HCT116 (cell line): ENCODE results near the gene CSHL1.

DNA sequence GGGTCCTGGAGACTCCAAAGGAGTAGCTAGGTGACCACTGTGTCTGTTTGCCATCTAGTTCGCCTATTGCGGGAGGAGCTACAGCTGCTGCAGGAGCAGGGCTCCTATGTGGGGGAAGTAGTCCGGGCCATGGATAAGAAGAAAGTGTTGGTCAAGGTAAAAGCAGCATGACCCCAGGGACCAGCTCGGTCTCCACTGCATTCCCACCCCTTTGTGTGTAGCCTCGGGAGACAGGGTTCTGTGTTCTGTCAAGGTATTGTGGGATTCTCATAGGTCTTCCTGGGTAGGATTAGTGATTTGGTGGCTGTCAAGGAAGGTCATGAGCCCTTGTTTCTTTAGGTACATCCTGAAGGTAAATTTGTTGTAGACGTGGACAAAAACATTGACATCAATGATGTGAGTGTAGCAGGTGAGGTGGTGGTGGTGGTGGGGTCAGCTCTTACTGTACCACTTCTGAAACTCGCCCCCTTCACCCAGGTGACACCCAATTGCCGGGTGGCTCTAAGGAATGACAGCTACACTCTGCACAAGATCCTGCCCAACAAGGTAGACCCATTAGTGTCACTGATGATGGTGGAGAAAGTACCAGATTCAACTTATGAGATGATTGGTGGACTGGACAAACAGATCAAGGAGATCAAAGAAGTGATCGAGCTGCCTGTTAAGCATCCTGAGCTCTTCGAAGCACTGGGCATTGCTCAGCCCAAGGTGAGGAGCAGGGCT lies 2.5 kb upstream of the FTSJ3 start:
- RRBS, result no CpG with 5 or more reads among the region's 10 CpGs

- RRBS, result no CpG with 5 or more reads among the region's 13 CpGs
Observed at GRCh38 chr17:63911069-63911513, at the start of gene CSHL1. Gene CSHL1 (minus strand): TSS chr17:63911258.

DNA sequence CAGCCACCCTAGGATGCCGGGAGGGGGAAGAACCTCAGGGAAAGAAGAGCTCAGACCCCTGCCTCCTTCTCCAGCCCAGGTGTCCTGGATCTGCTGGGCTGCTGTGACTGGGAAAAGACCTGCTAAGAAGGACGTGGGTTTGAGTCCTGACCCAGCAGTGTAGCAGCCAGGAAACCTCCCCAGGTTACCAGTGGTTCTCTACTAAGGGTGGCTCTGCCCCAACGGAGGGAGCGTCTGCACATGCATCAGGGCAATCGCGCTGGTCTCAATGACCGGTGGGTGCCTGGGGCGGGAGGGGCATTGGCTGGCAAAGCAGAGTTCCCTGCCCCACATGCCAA lies 2.6 kb upstream of the CD79B start:
- RRBS, result no CpG with 5 or more reads among the region's 8 CpGs

GRCh38 chr17:64007972-64008443 lies 9.9 kb downstream of the PRR29 start:
- RRBS, result no CpG with 5 or more reads among the region's 3 CpGs

DNA sequence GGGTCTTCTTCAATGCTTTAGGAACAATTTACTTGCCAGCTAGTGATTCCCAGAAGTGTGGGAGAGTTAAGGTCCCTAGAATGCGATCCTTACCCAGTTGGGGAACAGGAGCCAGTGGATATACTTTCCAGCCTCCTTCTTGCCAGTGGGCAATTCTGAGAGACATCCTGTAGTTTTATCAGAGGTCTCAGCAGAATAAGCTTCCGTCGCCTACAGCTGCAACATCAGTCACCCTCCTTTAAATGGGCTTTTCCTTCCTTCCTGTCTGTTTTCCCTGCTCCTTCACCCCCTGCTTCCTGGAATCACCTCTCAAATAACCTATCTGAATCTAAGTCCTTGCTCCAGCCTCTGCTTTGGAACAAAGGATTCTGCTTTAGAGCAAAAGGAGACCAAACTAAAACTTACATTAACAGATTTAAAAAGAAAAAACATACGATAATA lies 4.0 kb downstream of the ICAM2 start:
- RRBS, result no CpG with 5 or more reads among the region's 4 CpGs

DNA sequence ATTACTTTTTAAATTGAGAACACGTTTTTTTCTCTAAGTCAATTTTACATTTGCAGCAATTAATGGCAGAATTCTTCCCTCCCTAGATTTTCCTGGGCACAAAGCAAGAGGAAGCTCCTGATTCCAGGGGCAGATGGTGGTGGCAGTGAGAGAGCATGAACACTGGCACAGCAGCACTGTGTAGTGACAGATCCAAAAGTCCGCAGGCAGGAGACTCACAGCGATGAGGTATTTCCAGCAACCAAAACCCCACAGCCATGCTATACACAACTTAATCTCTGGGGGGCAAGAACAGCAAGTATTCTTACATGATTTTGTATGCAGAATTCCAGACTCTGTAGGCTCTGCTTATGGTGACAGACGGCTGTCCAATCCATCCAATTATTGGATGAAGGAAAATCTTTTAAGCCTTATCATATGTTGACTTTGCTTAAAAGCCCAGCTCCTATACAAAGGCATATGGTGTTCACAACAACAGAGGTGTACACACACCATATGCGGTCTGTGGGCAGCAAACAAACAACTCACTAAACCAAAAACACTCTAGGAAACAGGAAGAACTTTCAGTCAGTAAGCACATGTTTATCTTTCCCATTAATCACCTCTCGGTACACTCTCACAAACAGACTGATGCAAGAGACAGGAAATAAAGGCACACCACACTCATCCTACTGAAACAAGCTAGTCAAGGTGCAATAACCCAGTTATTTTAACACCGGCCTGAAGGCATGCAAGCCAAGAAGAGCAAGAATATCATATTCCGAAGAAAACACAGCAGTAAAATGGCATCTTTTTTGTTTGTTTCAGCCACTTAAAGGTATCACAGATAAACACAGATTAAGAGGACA lies 48.0 kb downstream of the ERN1 start:
- RRBS, result no CpG with 5 or more reads among the region's 8 CpGs

GRCh38 chr17:64094298-64095004 lies 35.5 kb downstream of the ERN1 start:
- RRBS, result no CpG with 5 or more reads among the region's 11 CpGs

DNA sequence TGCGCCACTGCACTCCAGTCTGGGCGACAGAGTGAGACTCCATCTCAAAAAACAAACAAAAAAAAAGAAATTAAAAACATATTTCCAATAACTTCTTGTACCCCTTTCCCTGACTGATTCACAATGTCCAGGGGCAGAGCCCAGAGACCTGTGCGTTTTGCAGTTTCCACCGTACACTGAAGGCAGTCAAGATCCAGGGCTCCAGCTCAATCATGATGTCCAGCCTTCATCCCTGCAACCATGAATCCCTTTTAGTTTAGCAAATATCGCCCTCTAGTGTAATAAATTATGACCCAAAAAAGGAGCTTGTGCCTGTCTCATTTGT lies 3.6 kb upstream of the ERN1 start:
- RRBS, result no CpG with 5 or more reads among the region's 5 CpGs

- RRBS, result no CpG with 5 or more reads among the region's 12 CpGs
Observed at GRCh38 chr17:64147188-64147909, 17.4 kb upstream of the ERN1 start.

DNA sequence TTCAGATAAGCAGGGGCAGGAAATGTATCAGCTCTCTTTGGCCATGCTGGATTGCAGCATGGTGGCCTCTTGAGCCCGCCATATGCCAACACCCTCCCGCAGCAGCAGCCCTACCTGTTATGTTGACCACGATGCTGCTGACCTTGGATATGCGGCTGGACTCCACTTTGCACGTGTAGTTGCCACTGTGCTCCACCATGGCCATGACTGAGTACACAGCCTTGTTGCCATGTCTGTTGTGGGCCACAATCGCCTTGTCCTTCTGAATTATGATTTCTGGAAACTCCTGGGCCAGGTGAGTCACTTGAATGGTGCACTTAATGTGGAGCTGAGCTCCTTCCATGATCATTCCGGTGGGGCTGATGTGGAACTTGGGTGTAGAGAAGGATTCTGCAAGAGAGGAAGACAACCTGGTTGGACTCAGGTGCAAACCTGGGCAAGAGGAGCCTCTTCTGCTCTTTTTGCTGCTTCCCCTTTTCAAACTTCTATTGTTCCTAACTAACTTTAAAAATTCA lies 21.0 kb downstream of the PECAM1 start:
- RRBS, result no CpG with 5 or more reads among the region's 7 CpGs

DNA sequence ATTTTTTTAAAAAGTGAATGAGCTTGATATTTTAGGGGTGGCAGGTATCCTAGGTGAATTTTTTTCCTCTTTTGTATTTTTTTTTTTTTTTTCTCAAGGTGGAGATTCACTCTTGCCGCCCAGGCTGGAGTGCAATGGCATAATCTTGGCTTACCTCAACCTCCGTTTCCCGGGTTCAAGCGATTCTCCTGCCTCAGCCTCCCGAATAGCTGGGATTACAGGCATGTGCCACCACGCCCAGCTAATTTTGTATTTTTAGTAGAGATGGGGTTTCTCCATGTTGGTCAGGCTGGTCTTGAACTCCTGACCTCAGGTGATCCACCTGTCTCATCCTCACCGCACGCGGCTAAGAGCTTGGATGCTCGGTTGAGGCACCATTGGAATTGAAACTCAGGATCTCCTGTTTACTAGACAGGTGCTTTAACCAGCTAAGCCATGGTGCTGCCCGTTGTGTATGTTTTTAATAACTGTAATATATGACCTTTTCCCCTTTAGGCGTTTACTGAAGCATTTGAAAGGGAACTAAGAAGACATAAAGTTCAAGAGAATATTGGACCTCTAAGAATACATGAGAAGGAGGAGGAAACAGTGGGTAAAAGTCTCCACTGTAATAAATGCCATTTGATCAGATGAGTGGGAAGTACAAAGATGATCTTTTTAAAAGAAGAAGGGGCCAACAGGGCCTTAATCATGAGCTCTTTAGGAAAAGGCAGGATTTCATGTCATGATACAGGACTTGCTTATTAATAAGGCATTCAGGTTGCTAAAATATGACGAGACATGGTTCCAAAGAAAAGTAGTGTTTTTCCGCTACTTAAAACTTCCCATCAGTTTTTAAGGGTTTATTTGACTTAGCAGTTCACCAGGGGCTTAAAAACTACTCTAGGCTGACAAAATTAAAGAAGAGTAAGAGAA lies 23.9 kb downstream of the CEP95 start:
- RRBS, result no CpG with 5 or more reads among the region's 14 CpGs

DNA sequence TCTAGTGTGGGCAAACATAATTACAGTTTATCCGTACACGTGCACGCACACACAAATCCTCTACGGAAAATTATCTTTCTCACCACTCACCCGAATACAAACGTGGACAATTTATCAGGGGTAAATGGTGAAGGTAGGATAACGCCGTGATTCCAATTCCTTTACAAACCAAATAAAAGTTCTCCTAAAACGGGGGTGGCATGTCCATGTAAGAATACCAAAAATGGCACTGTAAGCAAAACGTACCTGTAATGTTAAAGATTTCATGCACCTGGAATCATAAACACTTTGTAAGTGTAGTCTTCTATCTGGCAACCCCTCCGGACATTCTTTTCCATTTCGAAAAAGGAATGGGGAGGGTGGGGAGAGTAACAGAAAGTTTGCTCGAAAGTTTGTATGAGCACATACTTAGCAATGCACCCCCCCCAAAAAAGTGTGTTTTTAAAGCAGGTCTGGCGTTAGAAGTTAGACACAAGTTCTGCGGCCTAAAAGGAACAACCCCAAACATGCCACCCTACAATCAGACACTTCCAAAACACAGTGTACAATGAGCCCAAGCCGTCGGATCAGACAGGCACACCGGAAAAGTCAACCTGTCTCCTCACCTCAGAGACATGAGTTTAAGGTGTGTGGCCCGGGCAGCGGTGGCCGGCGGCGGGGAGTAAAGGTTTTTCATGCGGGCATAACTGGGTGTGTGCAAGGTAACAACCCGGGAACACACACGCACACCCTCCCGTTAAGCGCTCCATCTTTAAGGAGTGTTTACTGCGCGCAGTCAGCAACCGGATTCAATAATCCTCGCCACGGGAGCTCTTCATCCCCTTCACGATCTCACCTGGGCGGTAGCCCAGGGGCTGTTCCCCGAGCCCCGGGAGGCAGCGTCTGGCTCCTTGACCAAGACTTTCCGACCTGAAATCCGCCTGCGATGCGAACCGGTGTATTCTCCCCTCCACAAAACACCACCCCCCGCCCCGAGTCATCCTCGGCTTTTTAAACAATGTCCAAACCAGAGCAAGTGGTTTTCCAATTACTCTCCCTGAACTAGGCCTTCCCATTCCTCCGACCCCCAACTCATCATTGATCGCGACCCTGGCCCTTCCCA lies 1.1 kb downstream of the SMURF2 start:
- RRBS, result 4% methylated on average over 6 of the region's 49 CpGs

DNA sequence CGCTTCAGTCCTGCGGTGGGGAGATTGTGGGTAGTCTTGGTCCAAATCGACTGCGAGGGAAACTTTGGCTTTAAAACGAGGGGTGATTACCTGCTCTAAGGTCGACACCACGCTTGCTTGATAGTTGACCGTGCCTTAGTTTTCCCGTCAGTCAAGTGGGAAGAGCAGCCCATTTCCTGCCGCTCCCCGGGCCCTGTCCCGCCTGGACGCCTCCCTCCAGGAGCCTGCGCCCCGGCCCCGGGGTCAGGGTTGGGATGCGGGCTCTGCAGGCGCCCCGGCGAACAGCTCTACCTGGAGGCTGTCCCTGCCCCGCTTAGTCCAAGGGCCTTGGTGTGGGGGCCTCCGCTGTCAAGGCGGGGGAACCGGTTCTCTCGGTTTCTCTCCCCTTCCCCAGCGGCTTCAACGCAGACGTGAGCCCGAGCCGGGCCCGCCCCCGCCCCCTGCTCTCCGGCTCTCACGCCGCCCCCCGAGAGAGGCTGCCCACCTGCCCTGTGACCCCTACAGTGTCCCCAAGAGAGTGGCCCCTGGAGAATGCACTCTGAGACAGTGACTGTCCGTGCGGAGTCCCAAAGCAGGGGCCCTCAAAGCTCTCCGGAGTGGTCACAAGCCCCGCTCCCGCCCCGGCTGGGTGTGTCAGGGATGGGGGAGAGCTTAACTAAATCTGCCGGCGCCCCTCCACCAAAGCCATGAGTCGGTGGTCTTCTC lies 117.4 kb upstream of the SMURF2 start:
- RRBS, result 90% methylated on average over 14 of the region's 45 CpGs

GRCh38 chr17:64985177-64985547 lies 65.9 kb upstream of the LRRC37A3 start:
- RRBS, result no CpG with 5 or more reads among the region's 1 CpG

DNA sequence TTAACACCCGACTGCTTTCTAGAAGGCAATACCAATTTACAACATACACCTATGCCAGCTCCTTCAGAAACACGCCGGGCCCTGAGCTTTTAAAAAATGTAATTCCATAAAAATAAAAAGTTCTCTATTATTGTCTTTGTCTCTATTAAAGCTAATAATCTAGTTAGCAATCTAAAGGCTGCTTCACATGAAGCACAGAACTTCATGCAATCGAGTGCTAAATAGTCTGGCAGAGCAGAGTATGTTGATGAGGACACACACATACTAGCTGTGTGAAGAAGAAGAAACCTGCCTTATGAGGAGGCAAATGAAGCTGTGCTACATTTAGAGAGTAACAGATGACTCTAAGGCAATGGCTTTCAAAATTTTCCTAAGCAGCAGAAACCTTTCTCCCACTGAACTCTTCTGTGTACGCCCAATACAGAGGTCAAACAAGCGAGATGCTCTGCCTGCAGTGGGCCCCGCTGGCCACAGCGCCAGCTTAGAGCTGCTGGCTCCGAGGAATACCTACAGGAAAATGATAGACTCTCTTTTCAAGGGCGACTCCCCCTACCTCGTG lies 39.3 kb downstream of the GNA13 start:
- RRBS, result no CpG with 5 or more reads among the region's 11 CpGs

- RRBS, result no CpG with 5 or more reads among the region's 10 CpGs
Observed at GRCh38 chr17:65038888-65040045, 17.3 kb downstream of the GNA13 start.

- RRBS, result no CpG with 5 or more reads among the region's 14 CpGs
Observed at GRCh38 chr17:65293796-65294395, 156.7 kb downstream of the RGS9 start.

DNA sequence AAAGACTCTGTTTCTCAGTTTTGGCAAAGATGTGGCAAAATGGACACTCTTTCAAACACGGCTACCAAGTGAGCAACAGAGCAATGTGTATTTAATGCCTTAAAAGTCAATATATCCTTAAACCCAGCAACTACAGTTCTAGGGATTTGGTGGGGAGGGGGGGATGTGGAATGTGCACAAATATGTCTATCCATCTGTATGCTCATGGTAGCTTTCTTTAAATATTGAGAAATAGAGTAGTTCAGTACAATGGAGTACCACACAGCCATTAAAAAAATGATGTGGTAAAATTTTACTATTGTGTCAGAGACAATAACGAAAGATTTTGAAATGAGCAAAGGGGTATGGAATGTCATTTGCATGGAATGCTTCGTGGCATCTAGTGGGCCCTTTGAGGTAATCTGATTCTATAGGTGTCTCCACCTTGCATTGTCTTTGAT lies 108.1 kb downstream of the AXIN2 start:
- RRBS, result no CpG with 5 or more reads among the region's 3 CpGs

DNA sequence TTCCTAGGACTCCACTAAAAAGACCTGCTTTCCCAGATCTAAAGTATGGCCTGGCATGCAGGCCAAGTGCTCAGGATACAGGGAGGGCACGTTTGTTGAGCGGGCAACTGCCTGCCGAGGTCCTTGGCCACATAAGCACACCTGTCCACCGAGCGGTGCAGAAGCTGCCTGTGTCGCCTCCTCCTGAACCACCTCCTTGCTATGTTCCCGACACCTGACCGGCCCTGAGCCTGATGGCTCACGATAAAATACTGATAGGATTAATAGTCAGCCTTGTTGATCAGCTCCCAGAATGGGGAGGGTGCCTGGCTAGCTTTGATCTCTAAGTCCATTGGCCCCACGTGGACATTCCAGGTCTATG lies 33.7 kb downstream of the AXIN2 start:
- RRBS, result no CpG with 5 or more reads among the region's 10 CpGs

DNA sequence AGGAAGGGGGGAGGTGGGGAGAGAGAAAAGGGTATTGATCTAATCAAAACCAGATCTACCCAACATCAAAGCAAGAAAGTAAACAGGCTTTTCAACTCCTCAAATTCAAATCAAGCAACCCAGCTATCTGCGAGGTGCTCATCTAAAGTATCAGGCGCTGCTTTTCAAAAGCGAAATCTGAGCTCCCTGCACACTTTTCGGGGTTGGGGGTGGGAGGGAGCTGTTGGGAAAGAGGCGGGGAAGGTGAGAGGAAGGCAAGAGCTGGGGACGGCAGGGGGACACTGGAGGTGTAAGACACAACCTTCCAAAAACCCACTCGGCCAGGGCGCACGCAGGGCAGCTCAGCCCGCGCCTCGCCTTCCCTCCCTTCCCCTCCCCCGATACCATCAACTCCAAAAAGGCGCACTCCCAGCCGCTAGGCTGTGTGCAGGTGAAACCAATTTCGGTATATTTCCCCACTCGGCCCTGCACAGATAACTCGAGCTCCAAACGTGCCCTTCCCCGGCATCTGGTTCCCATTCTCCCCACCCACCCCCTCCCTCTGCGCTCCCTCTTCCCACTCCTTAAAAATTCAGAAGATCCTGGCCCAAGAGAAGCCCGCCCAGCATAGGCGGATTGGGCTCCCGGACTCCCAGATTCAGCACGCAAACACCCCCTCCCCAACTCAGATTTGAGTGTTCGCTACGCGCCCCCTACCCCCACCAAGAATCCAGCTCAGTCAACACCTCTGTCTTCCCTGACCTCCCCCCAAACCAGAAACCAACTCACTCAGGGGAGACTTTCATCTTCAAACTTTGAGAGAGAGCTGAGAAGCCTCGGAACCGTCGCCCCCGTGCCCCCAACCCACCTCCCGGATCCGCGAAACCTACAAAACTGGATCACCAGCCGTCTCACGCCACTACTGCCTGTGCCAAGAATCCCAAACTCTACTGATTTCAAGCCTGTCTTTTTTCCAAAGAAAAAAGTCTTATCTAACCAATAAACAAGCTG lies 2.4 kb downstream of the AXIN2 start:
- RRBS, result no CpG with 5 or more reads among the region's 37 CpGs